Glomerular endothelial cell (primary cell): ENCODE measurements around a stretch of chr9.

GRCh38 chr9:134025744-134026382 lies 582 bp downstream of the BRD3OS start:
- RAMPAGE, long total RNA = no peak

GRCh38 chr9:134050797-134051195 lies 17.0 kb downstream of the BRD3 start:
- RAMPAGE, long total RNA = no peak

GRCh38 chr9:134157899-134158527 lies 22.1 kb downstream of the WDR5 start:
- RAMPAGE, long total RNA = no peak

DNA sequence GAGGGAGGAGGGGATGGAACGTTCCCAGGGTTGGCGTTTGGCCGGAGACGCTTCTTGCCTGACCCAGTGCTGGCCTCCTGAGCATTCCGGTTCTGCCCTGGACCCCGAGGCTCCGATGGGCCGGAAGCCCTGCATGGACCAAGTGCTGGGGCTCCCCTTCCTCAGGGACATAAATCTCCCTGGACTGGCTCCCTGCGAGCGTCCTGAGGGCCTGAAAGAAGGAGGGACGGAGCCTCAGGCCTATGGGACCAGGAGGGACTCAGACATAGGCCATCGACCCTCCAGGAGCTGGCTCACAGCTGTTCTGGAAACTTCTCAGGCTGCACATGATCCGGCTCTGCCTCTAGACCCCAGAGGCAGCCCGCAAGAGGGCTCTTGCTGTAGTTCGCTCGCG lies 36.6 kb downstream of the WDR5 start:
- RAMPAGE, long total RNA = no peak

DNA sequence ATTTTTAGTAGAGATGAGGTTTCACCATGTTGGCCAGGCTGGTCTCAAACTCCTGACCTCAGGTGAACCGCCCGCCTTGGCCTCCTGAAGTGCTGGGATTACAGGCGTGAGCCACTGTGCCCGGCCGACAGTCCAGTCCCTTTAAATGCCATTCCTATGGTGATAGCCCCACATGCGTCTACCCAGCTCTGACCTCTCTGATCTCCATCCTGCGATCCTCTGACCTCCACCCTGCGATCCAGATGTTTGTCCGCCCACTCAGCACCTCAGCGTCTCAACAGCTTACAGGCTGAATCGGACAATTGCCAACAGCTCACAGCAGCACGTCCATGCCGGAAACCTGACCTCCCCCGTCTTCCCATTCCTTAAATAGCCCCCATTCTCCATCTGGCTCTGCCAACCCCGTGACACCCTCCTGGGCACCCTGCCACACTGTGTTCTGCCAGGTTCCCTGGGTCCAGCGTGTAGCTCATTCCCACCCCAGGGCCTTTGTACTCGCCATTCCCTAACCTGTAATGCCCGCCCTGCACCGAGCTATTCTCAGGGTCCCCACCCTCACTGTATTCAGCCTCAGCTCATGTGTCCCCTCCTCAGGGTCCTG lies 72.5 kb downstream of the WDR5 start:
- RAMPAGE, long total RNA = no peak

DNA sequence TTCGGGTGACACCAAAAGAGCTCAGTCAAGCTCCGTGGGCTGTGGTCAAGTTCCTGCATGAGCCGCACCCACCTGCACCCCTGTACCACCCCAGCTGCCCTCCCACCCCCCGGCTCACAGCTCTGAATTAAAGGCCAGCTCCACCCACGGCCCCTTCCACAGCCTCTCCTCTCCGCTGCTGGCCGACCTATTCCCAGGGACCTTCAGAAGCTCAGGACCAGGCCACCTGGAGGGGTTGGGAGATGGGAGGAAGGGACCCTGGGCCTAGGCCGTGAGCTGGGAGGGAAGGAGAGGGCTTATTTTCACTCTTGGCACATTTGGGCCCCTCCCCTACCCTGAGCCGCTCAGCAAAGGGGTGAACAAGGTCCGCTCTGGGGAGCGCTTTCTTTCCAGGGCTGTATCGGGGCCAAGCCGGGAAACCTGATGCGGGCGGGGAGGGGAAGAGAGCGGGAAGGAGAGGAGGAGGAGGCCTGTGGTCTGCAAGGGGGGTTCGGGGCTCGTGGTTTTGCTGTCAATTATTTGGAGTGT lies 62.8 kb upstream of the RXRA start:
- RAMPAGE, long total RNA = no peak

GRCh38 chr9:134264320-134264891 lies 61.8 kb upstream of the RXRA start:
- RAMPAGE, long total RNA = no peak

GRCh38 chr9:134340451-134341291 lies 14.4 kb downstream of the RXRA start:
- RAMPAGE, long total RNA = no peak

DNA sequence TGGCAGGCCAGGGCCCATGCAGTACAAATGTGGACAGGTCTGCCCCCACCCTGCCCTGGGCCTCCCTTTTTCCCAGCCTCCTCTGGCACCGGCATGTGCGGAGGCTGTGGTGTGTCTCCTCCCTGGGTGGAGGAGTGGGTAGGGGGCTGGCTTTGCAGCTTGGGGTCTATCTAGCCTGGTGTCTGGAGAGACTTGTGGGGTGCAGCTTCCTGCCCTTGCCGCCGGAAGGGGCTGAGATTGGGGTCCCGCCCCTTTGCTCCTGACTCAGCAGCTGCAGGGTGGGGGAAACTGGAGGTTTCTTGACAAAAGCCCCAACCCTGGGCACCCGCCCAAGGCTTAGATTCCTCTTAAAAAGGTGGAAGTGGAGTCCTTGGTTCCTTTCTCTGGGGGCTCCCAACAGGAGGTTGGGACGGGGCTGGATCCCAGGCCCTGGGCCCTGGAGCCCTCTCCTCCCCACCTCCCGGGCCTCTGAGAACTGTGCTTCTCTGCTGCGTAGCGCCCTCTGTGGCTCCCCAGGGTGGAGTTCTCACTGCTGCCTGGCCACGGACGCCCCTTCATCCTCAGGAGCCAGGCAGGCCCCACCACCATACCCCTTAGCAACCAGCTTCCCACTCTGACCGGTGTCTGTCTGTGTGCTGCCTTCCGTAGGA lies 18.0 kb downstream of the RXRA start:
- RAMPAGE, long total RNA = no peak

DNA sequence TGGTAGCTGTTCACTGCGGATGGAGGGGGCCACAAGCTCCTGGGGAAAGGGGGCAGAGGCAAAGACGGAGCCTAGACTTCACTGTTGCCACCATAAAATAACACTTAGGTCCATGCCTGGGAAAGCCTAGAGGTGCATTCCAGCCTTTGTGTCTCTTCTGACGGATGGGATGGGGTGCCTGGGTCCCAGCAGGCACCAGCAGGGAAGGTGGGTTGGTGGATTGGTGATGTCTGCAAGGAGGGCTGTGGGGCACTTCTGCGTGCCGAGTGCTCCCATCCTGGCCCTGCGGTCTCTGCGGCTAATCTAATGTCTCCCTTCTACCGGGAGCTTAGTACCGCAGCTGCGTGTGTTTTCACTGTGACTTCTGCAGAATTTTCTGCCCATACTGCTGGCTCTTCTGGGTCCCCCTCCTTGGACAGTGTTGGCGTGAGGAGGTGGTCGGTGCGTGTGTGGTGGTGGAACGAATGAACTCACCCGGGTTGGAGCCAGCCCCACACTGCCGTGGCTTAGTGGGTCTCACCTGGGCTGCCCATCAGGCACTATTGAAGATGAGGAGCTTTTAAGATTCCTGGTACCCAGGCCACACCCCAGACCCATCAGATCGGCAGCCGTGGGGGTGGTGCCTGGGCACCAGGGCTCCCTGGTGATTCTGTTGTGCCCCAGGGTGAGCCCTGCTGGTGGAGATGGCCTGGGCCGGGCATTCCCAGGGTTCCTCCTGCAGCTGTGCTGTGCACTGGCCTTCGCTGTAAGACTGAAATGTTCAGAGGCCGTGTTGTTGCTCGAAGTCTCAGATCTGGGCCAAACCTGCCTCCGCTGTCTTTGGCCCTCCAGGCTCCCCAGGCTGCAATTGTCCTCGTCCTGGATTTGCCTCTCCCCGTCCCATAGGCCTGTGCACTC lies 28.0 kb downstream of the RXRA start:
- RAMPAGE, long total RNA = no peak

GRCh38 chr9:134358459-134359211 lies 32.4 kb downstream of the RXRA start:
- RAMPAGE, long total RNA = no peak

- RAMPAGE, long total RNA = no peak
Observed at GRCh38 chr9:134390261-134391275, 64.3 kb downstream of the RXRA start.

GRCh38 chr9:134412821-134413328 lies 86.6 kb downstream of the RXRA start:
- RAMPAGE, long total RNA = no peak

GRCh38 chr9:134443754-134444362 lies 117.6 kb downstream of the RXRA start:
- RAMPAGE, long total RNA = no peak

DNA sequence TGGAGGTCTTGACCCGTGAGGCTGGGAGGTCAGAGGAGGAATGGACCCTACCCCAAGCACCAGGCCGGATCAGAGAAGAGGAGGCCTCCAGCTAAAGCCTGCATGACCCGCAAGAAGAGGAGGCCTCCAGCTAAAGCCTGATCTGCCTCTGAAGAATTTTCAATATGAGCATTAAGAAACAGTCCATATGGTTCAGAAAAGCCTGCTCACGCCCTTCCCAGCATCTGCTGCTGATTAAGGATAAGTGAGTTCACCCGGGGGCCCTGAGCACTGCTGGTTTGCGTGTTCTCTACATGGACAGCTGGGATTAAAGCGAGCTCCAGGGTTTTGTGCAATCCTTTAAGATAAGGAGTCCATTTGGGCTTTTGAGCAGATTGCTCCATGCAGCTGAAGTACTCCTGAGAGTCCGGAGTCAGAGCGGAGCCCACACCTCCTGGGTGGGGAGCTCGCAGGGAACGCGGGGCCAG lies 149.4 kb upstream of the COL5A1 start:
- RAMPAGE, long total RNA = no peak

DNA sequence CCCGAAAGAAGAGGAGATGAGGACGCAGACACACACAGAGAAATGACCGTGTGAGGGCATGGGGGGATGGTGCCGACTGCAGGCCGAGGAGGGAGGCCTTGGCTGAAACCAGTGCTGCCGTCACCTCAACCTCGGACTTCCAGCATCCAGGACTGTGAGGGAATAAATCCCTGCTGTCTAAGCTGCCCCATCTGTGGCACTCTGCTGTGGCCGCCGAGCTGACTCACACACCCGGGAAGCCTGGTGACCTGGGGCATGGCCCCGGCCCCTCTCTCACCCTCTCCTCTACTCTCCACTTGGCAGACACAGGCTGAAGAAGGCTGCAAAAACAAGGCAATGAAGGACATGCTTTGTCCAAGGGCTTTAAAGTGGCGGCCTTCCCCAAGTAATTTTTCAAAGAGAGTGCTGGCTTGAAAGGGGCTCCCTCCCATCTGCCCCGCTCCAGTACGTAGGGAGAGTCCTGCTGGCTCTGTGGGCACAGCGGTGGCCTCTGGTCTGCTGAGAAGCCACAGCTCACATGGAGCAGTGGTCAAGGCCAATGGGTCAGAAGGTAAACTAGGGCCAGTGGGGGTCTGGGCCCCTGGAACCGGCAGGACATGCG lies 4.2 kb upstream of the COL5A1 start:
- RAMPAGE, long total RNA = no peak

- RAMPAGE, long total RNA = no peak
Observed at GRCh38 chr9:135109084-135109592, 21.7 kb downstream of the OLFM1 start.

DNA sequence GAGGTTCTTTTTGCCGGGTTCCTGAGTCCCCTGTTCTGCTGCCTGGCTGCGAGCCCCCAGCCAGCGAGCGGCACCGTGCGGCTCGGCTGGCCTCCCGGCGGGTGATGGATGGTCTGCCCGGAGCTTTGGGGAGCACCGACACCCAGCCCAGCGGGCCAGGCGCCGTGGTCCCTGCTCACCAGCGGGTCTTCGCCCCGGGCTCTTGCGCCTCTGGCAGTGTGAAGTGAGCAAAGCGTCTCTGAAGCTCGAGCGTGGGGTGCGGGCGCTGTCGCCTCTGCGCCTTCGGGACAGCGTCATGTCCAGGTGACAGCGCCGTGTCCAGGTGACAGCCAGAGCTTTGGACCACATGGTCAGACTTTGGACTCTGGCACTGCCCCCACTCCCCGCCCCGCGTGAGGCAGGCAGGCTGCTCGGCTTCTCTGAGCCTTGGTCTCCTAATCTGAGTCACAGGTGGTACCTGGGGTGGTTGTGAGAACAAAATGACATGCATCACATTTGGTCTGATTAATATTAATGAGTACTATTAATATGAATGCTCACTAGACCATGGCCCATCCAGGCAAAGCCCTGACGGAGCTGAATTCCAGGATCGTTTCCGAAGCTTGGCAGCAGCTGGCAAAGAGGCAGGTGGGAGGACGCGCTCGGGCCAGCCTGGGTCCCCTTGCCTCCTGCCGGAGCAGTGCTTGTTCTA lies 156.8 kb downstream of the OLFM1 start:
- RAMPAGE, long total RNA = no peak

GRCh38 chr9:135306673-135307305 lies 172.8 kb upstream of the PPP1R26 start:
- RAMPAGE, long total RNA = no peak

DNA sequence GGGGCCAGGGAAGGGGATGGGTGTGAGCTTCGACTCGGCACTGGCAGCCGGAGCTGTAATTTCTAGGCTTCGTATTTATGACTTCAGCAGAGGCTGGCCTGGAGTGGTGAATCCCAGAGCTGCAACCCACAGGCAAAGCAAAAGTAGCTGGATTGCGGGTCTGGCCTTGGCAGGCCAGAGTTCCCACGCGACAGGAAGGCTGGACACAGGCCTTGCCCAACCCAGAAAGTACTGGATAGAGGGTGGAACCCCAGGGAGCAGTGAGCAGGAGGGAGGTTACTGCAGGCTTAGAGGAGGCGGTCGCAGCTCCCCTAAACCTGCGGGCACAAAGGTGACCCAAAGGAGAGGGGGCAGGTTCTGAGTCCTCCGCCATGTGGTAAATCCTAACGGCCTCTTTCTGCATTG lies 126.2 kb upstream of the PPP1R26 start:
- RAMPAGE, long total RNA = no peak